HTERT-HM (cell line): ENCODE measurements around a stretch of chr5.

DNA sequence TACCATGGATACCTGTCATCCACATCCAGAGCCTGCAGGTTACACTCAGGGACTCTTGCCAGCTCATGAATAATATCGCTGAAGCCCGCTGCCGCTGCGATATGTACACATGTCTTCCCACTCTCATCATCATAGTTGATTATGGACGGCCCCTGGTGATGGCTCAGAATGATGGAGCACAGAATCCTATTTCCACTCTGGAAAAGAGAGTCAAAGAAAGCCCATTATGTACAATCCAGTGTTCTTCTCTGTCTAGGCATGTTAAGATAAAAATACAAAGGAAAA is 106.3 kb downstream of the ANKRD55 start:
- RRBS, result no CpG with 5 or more reads among the region's 5 CpGs

DNA sequence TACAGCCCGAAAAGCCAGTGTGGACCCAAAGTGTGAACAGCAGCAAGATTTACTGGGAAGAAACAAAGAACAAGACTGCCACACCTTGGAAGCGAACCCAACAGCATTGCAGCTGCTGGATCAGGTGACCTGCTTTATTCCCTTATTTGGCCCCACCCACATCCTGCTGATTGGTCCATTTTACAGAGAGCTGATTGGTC is 15.9 kb upstream of the ANKRD55 start:
- RRBS, result no CpG with 5 or more reads among the region's 2 CpGs

DNA sequence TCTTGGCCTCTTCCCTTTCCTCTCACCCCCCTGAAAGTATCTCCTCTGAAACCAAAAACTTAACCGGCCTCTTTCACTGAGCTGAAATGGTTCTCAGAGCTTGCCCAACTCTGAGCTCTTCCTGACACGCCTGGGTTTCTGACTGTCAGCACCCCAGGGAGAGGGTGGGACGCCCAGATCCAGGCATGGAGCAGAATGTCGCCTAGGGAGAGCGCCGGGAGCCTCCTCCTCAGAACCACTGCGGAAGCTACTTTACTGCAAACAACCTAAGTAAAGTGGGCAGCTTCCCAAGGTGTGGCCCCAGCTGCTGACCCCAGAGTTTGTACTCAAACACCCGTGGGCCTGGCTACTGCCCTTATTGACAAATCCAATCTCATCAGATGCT is 226.2 kb upstream of the MAP3K1 start:
- RRBS, result no CpG with 5 or more reads among the region's 8 CpGs

DNA sequence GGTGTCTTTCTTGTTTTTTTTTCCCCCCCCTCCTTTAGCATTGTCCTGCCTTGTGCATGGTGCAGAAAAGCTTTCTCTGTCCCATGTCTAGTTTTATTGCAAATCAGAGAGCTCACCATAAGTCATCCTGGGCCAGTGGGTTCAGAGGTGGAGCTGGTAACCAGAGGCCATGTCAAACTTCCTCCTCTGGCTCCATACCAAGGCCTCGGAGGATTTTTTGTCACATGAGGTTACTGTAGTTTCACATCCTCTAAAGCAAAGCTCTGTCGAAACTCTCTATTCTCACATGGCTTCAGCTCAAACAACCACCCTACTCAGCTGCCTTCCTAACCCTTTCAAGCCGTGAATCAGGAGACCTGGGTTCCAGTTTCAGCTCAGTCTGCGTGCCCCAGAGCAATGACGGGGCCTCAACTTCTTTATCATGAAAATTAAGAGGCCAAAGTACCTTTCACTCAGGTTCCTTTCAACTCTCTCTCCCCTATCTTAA is 145.3 kb upstream of the MAP3K1 start:
- RRBS, result no CpG with 5 or more reads among the region's 5 CpGs

DNA sequence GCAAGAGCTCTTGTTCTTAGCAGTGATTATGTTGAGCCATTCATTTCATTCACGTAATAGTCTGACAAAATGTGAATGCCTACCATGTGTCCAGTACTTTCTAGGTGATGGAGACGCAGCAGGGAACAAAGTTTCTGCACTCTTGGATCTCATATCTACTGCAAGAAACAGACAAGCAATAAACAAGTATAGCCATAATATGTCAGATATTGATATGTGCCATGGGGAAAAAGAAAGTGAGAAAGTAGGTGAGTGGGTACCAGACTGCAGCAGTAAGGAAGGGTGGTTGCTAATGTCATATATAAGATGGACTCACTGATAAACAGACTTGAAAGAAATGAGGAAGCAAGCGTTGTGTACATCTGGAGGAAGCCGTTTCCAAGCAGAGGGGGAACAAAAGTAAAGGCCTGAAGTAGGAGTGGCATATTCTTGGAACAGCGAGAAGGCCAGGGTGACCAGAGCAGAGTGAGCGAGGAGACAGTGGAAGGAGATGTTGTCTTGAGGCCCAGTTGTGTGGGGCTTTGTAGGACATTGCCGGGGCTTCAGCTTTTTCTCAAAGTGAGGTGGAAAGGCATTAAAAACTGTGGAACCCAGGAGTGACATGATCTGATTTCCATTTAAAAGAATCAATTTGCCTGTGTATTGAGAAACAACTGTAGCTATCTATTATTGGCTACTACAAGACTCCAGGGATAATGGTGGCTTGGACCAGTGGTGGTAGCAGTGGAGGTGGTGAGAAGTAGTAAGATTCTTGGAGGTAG is 142.2 kb upstream of the MAP3K1 start:
- RRBS, result no CpG with 5 or more reads among the region's 7 CpGs

- RRBS, result no CpG with 5 or more reads among the region's 2 CpGs
Observed at GRCh38 chr5:56881829-56882664, 27.3 kb upstream of the SETD9 start.

DNA sequence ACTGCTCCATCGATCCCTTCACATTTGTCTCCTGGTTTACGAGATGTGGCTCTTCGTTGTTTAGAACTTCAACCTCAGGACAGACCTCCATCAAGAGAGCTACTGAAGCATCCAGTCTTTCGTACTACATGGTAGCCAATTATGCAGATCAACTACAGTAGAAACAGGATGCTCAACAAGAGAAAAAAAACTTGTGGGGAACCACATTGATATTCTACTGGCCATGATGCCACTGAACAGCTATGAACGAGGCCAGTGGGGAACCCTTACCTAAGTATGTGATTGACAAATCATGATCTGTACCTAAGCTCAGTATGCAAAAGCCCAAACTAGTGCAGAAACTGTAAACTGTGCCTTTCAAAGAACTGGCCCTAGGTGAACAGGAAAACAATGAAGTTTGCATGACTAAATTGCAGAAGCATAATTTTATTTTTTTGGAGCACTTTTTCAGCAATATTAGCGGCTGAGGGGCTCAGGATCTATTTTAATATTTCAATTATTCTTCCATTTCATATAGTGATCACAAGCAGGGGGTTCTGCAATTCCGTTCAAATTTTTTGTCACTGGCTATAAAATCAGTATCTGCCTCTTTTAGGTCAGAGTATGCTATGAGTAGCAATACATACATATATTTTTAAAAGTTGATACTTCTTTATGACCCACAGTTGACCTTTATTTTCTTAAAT is 15.7 kb upstream of the SETD9 start:
- RRBS, result no CpG with 5 or more reads among the region's 7 CpGs

GRCh38 chr5:56922919-56923687 is 13.7 kb downstream of the SETD9 start:
- RRBS, result no CpG with 5 or more reads among the region's 10 CpGs

DNA sequence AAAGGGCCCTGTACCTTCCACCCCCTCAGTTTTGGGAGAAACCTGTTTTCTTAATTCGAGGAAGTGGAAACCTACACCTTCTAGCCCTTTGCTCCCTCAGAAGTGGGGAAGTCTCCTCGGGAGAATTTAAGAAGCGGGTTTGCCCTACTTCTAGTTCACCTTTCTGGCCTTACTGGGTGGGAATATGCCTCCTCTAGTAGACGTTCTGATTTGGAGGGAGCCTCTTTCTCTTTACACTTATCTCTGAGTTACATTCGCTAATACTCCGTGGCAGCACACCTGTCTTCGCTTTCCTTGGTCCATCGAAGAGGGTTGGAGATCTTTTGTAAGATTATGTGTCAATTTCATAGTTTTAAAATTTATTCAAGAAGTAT is 905 bp downstream of the GPBP1 start:
- RRBS, result no CpG with 5 or more reads among the region's 8 CpGs

GRCh38 chr5:57207476-57208358 is 33.9 kb downstream of the GPBP1 start:
- RRBS, result no CpG with 5 or more reads among the region's 19 CpGs

DNA sequence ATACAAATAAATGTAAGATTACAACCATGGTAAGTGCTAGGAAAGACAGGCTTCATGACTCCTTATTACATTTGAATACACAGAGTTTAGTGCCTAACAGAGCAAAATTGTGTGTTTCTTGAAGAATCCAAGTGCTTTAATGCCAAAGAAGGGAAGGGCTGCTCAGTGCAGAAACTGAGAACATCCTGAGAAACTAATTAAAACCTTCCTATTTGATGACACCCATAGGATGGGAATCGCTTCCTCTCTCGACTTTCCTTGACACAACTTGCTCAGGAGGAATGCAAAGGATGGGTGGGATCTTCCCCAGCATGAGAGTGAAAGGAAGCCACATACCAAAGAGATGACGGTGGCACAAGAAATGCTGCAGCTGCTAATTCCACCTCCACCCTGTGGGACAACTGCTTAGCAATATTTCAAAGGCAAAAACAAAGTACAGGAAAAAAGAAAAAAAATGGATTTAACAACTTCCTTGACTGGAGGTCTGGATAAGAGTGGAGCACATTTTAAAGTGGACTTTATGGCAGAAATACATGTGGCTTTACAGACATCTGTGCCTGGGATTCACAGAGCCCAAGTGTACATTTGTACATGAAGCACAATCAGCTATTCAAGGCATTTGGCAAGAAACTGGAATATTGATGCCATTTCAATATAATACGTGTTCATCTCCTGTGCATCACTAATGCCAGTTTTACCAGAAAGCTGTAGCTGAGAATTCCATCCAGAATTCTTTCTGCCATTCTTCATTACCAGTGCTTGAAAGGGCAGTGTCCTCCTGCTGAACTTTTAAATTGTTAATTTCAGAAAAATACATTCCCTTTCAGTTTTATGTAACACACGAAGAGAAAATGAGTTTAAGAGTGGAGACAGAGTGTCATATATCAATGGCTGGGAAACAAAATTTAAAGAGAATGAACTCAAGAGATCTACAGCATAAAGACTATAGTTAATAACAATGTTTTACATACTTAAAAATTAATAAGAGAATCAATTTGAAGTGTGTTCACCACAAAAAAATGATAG is 359.2 kb upstream of the ACTBL2 start:
- RRBS, result no CpG with 5 or more reads among the region's 5 CpGs

DNA sequence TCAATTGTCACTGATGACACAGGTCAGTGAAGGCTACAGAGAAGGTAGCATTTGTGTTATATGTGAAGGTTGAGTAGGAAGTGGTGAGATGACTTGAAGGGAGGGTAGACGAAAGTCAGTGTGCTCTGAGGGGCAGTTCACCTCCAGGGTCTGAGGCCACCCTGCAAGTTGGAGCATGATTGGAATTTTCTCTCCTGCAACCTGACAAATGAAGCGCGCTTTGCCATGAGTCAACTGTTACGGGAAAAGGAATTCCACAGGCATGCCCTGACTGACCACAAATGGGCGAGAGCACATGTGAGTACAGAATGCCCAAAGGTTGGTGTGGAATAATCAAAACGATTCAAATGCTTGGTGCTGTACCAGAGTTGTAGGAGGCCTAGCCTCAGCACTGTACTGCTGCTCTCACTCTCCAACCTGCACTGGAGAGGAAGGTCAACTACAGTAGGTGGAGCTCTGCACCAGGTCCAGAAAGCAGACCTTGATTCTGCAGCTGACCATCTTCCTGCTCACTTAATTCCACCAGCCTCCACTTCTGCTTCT is 406.9 kb upstream of the ACTBL2 start:
- RRBS, result no CpG with 5 or more reads among the region's 6 CpGs

- RRBS, result no CpG with 5 or more reads among the region's 7 CpGs
Observed at GRCh38 chr5:58071488-58072211, 388.2 kb downstream of the PLK2 start.

- RRBS, result no CpG with 5 or more reads among the region's 8 CpGs
Observed at GRCh38 chr5:58156302-58156871, 303.5 kb downstream of the PLK2 start.

GRCh38 chr5:58936786-58937870 is 354.3 kb downstream of the RAB3C start:
- RRBS, result no CpG with 5 or more reads among the region's 29 CpGs

DNA sequence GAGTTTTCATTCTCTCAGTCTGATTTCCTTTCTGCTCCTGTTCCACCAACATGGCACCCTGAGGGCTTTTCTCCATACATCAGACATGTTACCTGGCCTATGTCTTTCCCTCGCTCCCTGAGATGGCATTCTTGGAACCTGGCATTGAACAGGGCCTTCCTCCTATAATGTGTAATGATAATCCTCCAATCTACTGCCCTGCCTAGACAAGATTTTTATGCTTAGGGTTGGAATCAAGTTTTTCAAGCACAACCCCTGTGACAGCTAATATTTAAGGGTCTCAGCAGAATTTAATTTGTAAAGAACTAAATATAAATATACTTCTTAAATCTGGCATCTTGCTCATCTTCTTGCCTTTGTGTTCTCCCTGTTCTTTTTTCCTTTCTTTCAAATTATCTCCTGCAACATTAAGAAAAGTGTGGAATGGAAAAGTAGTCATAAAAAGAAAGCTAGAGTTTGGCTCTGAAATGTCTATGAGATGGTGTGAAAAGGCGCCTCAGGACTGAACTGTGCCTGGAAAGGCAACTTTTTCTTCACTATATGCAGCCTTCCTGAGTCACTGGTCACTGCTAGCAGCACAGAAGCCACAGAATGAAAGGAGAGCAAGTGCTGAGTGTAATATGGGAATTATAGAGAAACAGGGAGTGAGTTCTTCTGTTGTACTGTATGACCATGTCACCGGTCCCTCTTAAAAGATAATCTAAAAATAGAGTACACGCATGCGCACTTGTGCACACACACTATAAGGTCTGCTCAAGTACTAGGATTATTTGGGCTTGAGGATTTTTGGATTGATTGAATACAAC is 572.2 kb downstream of the PDE4D start:
- RRBS, result no CpG with 5 or more reads among the region's 5 CpGs

- RRBS, result no CpG with 5 or more reads among the region's 2 CpGs
Observed at GRCh38 chr5:59351407-59351710, 542.2 kb downstream of the PDE4D start.

GRCh38 chr5:59467996-59468457 is 425.5 kb downstream of the PDE4D start:
- RRBS, result no CpG with 5 or more reads among the region's 2 CpGs

GRCh38 chr5:59587958-59588352 is 305.6 kb downstream of the PDE4D start:
- RRBS, result 2% methylated on average over 2 of the region's 4 CpGs